ENCODE results near the gene TNS3.

- RAMPAGE, long total RNA: no peak
- RRBS: no CpG with 5 or more reads among the region's 8 CpGs
These were observed 305.1 kb downstream of the TNS3 start for GRCh38 chr7:47276700-47277257.

- RAMPAGE, long total RNA: no peak
- RRBS: no CpG with 5 or more reads among the region's 5 CpGs
These were observed 253.1 kb downstream of the TNS3 start for GRCh38 chr7:47328765-47329290.

DNA sequence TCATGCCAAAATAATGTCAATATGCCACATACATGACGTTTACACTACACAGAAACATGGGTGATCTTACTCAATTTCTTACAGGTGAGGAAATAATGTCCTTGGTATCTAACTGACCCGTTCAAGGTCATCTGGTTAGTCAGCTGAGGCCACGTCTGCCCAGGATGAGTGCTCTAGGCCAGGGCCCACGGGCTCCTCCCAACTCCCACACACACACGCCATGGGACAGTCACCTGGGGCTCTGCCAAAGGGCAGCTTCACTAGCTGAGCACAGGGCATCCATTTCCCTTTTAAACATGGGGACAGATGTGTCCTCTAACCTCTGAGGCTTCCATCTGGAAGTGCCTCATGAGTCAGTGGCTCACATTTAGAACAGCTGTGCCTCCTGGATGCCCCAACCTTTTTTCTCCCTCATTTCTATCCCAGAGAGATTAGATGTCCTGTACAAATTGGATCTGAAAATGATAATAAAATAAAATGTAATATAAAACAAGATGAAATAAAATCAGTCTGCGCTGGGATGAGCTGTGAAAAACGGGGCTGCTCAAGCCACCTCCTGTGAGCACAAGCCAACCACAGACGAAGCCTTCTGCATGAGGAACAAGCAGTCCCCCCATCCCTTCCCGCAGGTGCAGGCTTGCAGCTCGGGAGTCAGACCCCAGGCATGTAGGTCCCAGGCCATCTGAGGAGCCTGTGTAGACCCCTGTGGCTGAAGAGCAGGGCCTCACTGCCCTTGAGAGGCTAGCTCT, 123.7 kb downstream of the TNS3 start:
- RAMPAGE, long total RNA: no peak
- RRBS: no CpG with 5 or more reads among the region's 10 CpGs

DNA sequence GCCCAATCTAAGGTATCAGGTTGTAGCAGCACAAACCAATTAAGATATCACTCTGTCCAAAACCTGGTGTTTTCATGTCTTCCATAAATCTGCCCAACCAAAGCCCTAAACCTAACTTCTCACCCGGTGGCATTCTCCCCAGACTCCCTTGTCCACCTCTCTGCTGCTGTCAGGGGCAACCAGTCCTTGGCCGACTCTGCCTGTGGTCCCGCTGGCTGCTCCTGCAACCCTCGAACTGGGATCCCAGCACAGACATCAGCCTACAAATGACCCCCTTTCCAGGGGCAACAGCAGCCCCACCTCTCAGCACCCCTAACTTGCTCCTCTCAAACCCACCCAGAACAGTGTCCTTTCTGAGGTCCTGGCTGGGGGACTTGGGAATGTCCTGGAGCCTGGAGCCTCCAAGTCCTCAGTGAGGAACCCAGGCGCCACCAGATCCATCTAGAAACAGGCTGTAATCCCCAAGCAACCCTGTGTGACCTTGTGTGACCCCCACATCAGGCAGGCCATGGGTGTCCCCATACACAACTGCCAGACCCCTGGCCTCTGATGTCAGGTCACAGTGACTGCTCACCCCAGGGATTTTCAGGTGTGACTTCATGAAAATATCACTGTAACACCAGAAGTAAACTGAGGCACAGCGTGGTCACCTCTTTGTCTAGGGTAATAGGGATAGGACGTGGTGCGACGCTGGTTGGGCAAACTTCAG, 21.4 kb downstream of the TNS3 start:
- RAMPAGE, long total RNA: no peak
- RRBS: no CpG with 5 or more reads among the region's 9 CpGs

DNA sequence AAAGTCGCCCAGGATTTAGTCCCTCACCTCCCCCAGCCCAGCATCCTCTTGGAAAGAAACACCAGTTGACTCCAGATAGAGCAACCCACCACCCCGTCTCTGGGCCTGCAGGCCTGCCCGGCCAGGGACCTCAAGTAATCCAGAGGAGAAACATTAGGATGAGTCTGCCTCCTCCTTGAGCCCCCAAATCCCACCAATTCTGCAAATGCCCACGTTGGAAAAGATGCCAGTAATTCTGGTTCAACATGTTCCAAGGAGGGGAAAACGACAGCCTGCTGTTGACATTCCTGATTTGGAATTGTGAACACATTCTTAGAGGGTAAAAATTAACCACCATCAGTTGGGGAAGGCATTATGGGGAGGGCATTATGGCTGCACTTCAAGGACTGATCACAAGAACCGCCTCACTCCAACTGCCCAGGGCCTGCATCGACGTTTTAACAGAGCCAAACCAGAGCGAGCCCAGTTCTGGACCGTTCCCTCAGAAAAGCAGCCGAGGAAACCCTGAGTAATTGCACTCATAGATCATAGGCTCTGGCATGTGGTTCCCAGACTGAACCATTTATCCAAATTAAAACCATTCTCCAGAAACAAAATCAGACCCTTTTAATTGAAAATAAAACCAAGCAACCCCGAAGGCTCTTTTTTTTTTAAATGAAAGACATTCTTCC, 8.2 kb downstream of the TNS3 start:
- RAMPAGE, long total RNA: no peak
- RRBS: no CpG with 5 or more reads among the region's 12 CpGs

- RAMPAGE, long total RNA: no peak
- RRBS: 1% methylated on average over 50 of the region's 107 CpGs
These were observed at the start of gene TNS3 for GRCh38 chr7:47581425-47582442. Gene TNS3, minus strand, starts transcription at chr7:47582111.

DNA sequence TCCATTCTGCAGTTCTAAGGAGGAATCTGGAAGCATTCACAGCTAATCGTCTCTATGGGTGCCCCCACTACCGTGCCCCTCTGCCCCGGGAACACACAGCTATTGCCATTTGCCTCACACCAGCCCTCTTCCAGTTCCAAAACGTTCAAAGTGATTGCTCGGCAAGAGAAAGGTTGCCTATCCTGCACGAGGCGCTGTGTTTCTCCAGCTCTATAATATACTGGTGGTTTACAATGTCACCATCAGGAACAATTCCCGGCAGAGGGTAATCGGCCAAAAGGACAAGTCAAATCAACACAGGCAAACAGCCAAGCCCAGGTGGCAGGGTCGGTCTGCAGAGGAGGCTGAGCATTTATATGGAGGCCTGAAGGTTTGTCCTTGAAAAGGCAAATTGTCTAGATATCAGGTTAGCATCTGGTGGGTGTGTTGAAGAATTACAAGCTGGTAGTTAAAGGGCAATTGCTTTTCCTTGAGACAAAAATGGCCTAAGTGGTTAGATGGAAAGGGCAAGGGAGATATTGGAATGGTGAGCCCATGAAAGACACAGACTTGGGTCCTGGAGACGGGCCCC, 29.2 kb upstream of the TNS3 start:
- RAMPAGE, long total RNA: no peak
- RRBS: no CpG with 5 or more reads among the region's 11 CpGs

- RAMPAGE, long total RNA: no peak
- RRBS: no CpG with 5 or more reads among the region's 9 CpGs
These were observed 90.4 kb upstream of the TNS3 start for GRCh38 chr7:47672163-47672891.

DNA sequence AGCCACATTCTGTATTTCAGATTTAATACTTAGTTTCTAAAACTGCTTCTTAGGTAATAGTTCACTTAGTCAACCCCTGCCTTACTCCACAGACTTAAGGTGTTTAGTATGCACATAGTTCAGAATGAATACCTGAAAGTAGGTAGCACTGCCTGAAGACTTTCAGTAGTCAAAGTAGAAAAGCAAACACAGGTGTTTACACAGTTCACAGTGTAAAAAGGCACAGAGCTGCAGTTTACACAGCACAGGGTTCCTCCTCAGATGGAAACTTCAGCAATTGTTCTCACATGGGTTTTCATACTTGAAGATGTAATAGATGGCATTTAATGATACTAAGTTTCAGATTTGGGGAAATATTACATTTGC, 3.1 kb upstream of the PKD1L1 start:
- RAMPAGE, long total RNA: no peak

- RAMPAGE, long total RNA: no peak
- RRBS: no CpG with 5 or more reads among the region's 33 CpGs
These were observed 12.4 kb upstream of the HUS1 start for GRCh38 chr7:47991654-47992387.

DNA sequence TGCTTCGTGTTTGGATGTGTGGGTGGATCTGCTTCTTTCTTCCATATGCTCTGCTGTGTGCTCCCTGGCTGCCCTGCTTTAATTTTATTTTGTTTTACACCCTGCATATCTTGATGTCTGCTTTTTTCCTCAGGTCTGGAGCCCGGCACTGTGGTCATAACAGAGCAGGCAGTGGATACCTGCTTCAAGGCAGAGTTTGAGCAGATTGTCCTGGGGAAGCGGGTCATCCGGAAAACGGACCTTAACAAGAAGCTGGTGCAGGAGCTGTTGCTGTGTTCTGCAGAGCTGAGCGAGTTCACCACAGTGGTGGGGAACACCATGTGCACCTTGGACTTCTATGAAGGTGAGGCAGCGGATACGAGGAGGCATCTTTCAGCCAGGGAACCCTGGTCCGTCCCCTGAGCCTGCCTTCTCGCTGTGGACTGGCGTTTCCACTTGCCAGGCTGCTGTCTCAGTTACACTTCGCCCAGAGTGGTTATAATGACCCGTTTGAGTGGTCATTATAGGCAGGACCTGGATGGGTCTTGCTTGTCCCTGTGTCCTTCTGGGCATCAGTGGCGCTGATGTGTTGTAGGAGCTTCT, 17.8 kb downstream of the UPP1 start:
- RAMPAGE, long total RNA: no peak
- RRBS: 96% methylated on average over 3 of the region's 14 CpGs

DNA sequence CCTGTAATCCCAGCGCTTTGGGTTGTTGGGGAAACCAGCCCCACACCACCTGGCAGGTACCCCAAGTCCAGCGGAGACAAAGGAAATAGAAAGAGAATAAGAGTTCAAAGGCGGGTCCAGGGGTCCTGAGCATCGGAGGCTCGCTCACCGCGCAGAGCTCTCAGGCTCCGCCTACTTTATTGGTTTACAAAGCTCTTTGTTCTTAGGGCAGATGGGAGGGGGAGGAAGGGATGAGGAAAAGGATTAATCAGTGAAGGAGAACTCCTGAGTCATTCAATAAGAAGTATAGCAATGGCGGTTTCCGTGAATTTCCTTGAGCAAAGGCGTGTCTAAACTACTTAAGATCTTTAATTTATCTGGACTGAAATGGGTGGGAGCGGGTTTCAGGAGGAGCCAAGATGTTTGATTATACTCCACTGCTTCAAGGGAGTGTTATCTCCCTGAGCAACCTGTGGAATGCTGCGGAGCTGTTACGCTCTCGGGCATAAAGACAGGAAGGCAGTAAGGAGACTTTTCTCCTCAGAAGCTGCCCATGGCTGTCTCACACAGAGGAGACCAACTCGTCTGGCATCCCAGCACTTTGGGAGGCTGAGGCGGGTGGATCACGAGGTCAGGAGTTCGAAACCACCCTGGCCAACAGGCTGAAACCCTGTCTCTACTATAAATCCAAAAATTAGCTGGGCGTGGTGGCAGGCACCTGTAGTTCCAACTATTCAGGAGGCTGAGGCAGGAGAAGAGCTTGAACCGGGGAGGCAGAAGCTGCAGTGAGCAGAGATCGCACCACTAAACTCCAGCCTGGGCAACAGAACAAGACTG, 29.8 kb downstream of the ABCA13 start:
- RAMPAGE, long total RNA: no peak
- RRBS: no CpG with 5 or more reads among the region's 22 CpGs

GRCh38 chr7:49630465-49630792, 143.0 kb upstream of the VWC2 start:
- RAMPAGE, long total RNA: no peak
- RRBS: no CpG with 5 or more reads among the region's 7 CpGs

DNA sequence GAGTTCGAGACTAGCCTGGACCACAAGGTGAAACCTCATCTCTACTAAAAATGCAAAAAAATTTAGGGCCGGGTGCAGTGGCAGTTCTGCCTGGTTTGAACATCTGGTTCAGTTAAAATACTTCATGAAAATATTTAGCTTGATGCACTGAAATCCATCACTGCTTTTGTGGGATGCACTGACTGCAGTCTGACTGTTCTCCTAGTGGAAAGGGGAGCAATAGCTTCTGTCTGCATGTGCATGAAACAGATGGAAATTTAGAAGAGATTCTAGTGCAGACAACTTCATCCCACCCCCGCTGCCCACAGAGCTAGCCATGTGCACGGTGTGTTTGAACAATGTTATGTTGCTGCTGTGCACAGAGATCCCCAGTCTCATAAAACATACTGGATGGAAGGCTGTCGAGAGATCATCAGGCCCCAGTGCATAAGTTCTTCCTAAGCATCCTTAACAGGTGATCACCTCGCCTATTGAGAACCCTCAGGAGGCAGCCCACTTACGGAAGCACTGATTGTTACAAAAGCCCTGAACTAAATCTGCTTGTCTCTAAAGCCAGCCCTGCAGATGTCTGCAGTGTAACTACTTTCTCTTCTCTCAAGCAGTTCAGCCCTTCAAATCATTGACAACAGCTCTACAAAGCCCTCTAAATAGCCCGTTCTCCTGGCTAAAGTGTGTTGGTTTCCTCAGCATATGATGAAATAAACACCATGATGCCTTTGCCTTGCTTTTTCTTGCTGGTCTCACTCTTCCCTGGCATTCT, 41.5 kb downstream of the IKZF1 start:
- RAMPAGE, long total RNA: no peak
- RRBS: no CpG with 5 or more reads among the region's 8 CpGs

DNA sequence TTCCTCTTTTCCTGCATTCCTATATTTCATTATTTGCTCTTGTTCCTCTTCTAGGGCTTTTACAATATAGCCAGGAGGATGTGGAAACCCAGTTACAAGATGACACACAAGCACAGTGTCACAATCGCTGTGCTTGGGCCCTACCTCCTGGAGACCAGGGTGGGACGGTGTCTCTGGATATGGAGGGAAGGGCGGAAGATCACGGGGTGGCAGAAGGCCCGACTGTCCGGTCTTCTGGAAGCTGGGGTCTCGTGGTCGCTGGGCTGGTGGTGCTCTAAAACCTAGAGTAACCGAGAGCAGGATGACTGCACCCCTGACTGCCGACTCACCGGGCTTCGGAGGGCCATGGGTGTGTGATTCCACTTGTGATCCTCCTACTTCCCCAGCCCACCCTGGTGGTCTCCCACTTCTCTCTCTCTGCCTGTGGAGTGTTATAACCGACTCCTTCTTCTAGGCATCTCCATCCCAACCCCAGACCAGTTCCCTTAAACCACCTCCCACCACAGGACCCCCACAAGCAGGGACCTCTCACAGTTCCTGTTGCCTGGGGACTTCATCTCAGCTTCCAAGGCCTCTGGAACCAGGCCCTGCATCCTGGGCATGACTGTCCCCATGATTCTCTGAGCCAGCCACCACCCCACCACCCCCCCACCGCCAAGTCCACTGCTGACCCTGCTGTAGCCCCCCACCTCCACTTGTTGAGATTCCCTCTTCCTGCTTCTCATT, 52.4 kb downstream of the IKZF1 start:
- RAMPAGE, long total RNA: no peak
- RRBS: 93% methylated on average over 5 of the region's 14 CpGs

DNA sequence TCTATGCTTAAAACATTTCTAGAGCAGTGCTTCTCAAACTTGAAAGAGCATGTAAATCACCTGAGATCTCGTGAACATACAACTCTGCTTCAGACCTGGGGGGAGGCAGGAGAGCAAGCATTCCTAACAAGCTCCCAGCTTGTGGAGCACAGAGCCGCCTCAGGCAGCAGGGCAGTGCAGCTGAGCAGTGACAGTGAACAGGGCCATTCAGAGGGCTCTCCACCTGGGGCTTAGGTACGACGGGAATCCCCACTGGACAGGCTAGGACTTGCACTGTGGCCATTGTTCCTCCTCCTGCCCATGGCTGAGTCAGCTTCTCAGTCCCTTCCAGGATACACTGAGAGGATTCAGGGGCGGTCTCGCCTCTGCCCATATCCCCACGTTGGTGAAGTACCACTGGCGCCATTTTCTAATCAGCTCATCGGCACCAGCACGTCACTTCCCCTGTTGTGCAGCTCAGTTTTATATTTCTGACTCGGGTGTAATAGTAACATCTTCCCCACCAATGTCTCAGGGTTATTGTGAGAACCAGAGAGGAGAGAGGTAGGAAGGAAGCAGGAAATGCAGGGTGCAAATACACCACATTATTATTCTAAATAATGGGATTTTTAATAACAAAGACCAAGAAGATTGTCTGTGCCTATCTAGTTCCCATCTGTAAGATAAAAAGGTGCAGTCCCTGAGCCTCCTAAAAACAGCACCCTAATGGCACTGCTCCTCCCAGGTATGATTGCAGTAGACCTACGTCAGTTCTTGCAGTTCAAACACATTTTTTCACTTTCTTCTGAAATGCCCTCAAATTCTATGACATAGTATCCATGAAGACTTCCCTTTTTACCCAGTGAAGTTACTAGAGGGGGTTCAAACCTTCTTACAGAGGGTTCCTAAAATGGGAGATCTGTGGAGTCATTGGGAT, 70.9 kb downstream of the FIGNL1 start:
- RAMPAGE, long total RNA: no peak
- RRBS: no CpG with 5 or more reads among the region's 12 CpGs

GRCh38 chr7:50450661-50451137, 549 bp upstream of the FIGNL1 start:
- RAMPAGE, long total RNA: no peak
- RRBS: 11% methylated on average over 3 of the region's 27 CpGs

DNA sequence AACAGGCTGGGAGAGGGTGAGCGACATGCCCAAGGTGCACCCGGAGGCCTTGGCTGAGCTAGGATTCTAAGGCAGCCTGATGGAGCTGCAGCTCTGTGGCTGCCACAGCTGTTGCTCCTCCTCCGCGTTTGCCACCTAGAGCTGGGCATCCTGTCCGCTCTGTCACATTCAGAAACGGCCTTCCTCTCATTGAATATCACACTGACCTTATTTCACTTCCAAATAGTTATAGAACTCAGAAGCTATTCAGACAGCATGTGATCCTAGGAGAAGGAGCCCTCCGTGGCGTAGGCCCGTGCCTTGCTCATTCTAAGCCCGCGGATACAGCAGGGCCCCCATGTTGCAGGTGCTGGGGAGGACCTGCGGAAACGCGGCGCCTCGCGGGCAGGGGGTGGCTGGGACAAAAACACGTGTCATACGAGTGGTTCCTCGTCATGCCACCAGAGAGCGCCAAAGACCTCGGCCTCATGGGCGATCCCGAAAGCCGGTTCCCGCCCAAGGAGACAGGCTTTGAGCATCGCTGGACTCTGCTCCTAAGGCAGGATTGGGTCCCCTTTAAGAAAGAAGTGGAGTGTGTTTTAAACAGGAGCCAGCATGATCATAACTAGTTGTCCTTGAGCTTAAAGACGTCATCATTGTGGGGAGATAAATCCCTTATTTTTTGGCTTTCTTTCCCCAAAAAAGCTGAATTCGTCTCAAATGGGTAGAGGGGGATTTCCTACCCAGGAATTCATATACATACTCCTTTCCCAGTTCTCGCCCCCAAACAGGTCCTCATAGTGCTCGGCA, 17.8 kb upstream of the FIGNL1 start:
- RAMPAGE, long total RNA: no peak
- RRBS: no CpG with 5 or more reads among the region's 31 CpGs

- RAMPAGE, long total RNA: no peak
- RRBS: no CpG with 5 or more reads among the region's 9 CpGs
These were observed 52.1 kb upstream of the FIGNL1 start for GRCh38 chr7:50502163-50502760.

DNA sequence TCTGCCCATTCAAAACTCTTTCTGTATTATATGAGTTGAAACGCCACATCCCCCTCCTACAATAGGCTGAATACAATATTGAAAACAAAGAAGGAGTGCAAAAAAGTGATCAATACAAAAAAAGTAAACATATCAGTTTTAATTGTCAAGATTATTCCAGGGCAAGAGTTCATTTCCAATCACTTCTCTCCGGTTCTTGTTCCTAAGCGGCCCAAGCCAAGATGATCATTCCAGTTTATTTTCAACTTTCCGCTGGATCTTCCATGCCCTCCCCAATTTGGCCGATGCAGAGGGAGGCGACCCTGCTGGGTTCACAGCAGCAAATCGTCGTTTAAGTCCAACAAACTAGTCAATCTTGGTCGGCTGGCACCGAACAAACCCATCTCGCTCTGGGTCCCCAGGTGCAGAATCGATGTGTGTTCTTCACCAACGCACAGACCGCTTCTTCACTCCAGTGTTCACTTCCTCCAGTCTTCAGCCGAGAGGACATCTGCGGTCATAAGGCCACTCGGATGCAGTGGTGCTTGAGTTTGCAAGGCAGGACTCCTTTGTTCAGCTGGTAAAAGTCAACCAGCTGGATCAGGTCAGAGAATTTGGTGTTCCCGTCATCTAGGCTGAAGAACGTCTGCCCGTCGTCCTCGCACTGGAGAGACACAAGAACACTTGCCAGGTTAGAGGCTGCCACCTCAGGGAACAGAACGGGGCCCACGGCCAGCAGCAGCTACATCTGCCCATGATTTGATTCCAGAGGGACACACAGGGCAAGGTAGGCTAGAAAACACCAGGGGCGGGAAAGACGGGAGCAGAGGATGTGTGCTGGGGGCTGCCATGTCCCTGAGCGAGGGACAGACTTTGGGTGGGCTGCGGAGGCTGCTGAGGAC, 27.5 kb upstream of the DDC start:
- RAMPAGE, long total RNA: no peak
- RRBS: no CpG with 5 or more reads among the region's 28 CpGs

All from epithelial cell of proximal tubule (primary cell).